ENCODE measurements around the genes SPTA1, OR6N1 and SLAMF1.

- PRO-cap: no peak
These were observed 3.5 kb upstream of the CD1D start for GRCh38 chr1:158177223-158177589.

GRCh38 chr1:158686453-158686993 lies at the start of gene SPTA1:
Gene SPTA1 (minus strand): TSS chr1:158686715.
- PRO-cap: no peak

GRCh38 chr1:158772007-158772378 lies at the start of gene OR6N1:
Gene OR6N1 (minus strand): TSS chr1:158772195.
- PRO-cap: no peak

DNA sequence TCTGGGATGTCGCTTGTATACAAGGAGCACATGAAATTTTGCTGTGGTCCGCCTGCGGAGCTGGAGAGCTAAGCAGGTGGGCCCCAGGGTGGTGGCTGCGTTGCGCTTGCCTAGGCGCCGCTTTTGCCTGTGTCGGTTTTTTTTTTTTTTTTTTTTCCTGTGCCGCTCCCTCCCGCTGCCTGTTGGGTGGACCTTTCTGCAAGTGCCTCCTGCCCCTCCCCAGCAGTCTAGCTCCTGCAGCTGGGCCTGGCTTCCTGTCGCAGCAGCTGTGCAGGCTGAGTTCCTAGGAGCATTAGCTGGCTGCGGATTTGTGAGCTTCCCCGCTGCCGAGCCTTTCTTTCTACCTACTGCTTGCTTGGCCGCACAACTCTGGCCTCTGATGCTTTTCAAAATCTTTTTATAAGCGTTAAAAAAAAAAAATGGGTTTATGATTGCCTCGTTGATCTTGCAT lies 20.6 kb downstream of the PYHIN1 start:
- PRO-cap: no peak

DNA sequence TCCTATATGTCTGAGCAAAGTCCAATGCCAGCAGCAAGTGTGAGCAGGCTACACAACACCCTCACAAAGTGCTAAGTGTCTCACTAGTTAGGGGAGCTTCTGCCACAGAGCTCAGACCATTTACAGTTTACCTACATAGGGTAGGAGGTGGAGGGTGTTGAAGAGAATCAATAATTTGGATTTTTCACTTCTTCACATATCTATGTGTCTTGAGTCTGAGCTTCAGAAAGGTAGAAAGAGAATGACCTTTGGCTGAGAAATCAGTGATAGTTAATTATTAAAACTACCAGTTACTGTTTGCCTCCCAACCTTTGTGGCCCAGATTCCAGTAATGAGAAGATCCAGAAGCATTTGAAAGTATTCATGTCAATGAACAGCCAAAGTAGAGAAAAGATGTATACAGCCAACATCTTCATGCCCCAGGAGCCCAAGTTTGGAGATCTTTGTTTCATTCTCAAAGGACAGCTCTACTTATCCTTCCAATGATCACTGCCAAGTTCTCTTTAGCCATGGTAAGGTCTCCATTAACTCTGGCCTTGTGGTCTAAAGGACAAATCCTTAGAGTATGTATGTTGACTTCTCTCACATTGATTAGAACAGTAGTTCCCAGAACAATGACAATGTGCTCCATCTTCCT lies 26.1 kb downstream of the OR10J5 start:
- PRO-cap: no peak

DNA sequence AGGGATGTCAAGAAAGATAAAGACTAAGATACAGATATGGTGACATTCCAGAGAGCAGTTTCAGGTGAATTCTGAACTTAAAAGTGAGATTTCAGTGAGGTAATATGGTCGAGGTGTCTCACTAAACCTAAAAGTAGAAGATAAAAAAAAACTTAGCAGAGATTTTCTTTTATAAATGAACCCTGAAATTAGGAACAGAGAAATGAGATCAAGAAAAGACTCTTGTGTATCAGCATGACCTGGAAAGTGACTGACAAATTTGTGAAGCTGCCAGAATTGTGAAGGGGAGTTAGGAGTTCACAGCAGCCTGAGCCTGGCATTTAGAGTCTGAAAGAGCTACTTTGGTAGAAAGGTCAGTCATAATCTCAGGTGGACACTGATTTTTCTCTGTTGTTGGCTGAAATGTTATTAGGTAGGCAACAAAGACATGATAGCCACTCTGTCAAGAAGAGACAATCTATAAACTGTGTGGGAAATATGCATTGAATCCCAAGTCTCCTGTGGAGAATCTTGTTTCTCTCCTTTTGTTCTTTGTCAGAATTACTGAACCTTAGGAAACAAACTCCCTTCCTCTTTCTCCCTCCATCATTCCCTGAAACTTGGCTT lies 4.4 kb upstream of the APCS start:
- PRO-cap: no peak

GRCh38 chr1:159711977-159713256 lies 2.0 kb downstream of the CRP start:
- PRO-cap: no peak

DNA sequence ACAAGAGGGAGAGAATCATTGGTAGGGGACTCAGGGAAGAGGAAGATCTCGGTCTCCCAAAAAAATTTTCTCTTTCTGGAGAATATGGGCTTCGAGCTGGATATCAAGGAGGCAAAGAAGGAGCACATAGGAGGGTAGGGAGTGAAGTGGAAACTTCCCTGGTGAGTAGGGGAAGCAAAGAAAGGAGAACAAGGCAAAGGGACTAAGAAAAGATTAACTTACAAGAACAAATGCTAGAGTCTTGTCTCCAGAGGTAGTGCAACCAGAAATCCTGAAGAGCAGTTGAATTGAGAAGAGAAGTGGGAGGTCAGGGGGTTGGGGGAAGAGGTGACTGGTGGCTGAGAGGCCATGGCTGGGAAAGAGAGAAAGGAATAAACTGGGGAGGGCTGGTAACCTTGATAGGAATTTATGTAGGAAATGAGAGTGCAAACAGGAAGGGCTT lies 1.7 kb upstream of the DUSP23 start:
- PRO-cap: no peak

GRCh38 chr1:159829206-159829508 lies 2.5 kb downstream of the SLAMF8 start:
- PRO-cap: no peak

DNA sequence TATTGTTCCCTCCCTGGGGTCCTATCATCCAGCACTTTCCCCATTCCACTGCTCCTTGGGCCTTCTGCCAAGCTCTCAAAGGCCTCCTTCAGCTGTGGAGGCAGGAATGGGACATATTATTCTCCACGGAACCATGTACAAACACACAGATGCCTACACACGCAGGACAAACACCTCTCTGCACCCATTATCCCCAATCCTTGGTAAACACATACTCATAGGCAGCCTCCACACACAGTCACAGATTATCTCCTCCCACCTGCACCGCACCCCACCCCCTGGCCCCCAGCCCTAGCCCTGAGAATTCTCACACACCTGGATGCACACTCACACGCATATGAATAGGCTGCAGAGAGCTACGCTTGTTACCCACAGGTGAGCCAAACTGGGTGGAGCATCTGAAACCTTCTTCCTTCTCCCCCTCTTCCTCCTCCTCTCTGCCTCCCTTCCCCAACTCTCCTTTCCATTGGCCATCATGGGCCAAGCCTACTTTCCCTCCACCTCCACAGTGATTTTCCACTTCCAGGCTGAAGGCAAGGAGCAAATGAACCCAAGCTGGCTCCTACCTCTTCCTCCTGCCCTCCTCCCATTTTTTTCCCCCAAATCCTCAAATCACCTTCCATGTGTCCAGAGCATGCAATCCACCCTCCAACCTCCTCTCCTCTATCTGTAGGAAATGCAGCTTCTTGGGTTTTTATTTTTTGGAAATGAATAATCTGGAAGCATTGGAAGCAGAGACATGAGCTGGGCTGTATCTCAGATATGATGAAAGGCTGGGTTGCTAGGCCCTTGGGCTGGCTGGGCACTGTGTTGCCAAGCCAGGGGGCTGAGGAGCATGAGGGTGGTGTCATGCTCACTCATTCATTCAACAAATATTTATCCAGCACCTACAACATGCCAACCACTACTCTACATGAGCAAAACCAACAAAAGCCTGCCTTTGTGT lies 11.4 kb downstream of the TAGLN2 start:
- PRO-cap: no peak

GRCh38 chr1:159921875-159922819 lies 3.2 kb downstream of the TAGLN2 start:
- PRO-cap: no peak

GRCh38 chr1:160030820-160031697 lies 731 bp downstream of the PIGM start:
- PRO-cap: no peak

DNA sequence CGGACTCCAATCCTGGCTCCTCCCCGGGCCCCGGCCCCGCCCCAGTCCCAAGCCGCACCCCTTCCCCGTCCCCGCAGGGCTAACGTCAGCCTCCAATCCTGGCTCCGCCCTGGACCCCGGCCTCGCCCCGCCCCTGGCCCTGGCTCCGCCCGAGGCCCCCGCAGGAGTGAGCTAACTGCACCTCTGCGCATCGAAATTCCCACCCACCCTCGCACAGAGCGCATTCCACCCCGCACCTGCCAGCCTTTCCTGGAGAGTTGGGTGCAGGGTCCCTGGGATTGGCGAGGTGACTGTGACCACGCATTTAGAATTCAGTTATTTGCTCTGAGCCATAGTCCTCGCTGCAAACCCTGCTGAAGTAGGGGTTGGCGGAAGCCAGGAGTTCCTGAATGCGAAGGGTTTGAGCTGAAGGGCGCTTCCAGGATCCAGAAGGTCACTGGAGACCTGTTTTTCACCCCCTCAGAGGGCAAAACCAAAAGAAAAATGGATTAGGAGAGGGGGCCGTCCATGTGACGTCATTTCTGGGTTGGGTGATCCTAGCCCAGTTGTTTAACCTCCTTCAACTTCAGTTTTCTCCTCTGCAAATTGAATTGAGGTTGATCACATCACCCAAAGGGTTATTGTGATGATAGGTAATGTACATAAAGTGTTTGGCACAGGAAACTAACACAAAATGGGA lies 700 bp upstream of the IGSF8 start:
- PRO-cap: bidirectional peak, plus-strand start at position 152 of the sequence, minus-strand start outside the sequence; unidirectional peak, plus-strand start at position 388 of the sequence

GRCh38 chr1:160214416-160215414 lies 9.5 kb downstream of the PEA15 start:
- PRO-cap: no peak

- PRO-cap: no peak
These were observed 20.4 kb downstream of the VANGL2 start for GRCh38 chr1:160420668-160421260.

DNA sequence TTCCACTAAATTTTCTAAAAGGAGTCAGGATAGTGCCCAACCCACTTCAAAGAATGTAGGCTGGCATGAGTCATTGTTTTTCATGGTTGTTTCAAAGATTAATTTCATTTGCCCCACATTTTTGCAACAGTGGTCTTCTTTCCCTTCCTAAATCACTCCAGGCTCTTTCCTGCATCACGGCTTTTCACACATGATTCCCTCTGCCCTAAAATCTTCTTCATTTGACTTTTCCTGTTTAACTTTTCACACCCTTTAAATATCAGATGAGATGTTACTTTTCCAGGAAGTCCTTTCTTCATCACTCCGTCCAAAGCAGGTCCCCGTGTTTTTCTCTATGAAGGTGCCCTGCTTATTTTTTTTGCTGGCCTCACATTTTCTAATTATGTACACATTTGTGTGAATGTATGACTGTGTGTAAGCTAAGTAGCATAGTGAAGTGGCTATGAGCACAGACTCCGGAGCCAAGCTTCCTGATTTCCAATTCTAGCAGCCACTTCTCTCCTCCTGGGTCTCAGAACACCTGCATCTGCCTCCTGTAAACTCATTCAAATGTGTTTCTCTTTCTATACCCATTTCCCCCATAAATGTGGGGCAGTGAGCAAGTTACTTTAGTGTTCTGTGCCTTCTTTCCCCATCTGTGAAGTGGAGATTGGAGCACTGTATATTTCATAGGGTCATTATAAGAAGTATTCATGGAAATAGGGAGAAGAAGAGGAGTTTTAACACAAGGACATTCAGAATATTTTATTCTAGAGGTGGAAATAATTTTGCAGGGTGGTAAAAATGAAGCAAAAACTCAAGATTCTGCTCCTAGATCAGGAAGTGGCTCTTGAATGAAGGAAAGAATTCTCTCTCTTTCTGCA lies 2.1 kb downstream of the SLAMF6 start:
- PRO-cap: no peak

DNA sequence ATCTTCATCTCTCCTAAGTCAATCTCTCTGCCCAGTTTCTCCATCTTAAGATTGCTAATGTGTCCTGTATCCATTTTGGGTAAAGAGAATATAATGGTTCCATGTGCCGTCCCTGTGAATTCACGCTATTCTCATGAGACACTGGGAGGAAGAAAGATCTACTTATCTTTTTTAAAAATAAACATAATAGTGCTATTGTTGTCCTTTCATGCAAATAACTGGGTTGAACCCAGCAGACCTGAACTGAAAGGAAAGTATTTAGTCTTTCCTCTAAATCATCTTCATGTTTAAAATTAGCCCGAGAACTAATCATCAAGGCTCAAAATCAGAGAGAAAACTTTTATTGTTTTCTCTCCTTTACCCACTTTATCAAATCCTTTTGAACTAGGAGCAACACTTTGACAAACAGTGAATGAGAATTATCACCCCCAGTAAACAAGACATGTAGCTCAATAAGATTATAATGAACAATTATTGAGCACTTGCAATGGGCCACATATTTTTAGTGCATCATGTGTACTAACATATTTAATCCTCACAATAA lies 22.3 kb downstream of the SLAMF1 start:
- PRO-cap: no peak

GRCh38 chr1:160646858-160647634 lies at the start of gene SLAMF1:
Gene SLAMF1 (minus strand): TSS chr1:160647044.
- PRO-cap: no peak

GRCh38 chr1:160672977-160673635 lies 26.3 kb upstream of the SLAMF1 start:
- PRO-cap: no peak

- PRO-cap: no peak
These were observed 1.1 kb upstream of the CD48 start for GRCh38 chr1:160712689-160713120.

Measured in tibial artery (tissue), 1 donor.